ENCODE measurements around a stretch of chr22.

DNA sequence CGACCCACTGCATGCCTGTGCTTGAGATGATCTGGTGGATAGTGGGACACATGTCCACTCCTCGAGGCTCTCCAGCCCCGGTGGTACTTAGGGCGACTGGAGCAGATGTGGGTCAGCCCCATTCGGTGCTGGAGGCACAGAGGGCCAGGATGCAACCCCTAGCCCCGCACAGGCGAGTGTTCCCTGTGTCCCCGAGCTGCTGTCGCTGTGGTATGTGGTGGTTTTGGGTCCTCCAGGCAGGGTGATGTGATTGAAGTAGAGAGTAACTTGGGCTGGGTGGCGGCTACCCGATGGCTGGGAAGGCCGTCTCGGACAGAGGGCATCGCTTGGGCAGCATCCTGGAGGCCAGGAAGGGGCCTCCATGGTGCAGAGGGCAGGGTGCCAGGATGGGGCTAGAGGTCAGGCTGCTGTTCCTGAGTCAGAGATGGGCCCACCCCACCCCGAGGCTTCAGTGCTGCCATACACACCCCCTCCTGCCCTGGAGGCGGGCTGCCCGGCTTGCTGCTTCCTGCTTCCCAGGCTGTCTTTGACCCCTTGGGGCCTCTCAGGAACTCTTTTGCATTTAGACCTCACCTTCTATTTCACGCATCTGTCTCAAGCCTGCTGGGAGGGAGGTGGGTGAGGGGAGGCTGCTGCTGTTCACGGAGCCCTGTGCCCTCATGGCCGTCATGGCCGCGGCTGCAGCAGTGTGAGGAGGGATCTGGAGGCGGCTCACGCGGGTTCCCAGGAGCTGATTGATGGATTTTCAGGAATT is 6.7 kb upstream of the GRAMD4 start:
- PRO-cap, result no peak

DNA sequence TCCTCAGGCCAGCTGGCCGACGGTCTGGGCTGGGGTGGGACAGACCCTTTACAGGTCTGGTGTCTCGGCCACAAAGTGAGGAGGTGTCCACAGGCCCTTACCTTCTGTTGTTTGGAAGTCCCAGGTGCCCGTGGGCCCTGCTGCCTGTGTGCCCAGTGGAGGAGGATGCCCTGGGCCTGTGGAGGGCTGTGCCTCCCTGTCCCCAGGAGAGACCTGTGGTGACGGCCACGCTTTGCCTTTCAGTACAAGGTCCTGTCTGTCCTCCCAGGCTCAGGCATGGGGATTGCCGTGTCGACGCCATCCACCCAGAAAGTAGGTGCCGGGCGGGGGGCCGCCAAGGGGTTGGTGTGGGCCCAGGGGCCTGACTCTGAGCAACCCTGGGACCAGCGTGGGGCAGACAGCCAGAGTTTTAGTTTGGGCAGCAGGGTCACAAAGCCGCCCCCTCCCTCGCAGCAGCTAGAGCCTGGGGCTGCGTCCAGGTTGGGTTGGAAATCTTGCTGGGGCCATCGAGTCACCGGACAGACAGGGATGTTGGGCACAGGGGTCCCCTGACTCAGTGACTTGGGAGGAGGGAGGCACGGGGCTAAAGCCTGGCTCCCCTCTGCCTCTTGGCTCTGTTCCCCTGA is 56.3 kb downstream of the GRAMD4 start:
- PRO-cap, result no peak

- PRO-cap, result no peak
These were observed 58.7 kb downstream of the GRAMD4 start for GRCh38 chr22:46678527-46679557.

DNA sequence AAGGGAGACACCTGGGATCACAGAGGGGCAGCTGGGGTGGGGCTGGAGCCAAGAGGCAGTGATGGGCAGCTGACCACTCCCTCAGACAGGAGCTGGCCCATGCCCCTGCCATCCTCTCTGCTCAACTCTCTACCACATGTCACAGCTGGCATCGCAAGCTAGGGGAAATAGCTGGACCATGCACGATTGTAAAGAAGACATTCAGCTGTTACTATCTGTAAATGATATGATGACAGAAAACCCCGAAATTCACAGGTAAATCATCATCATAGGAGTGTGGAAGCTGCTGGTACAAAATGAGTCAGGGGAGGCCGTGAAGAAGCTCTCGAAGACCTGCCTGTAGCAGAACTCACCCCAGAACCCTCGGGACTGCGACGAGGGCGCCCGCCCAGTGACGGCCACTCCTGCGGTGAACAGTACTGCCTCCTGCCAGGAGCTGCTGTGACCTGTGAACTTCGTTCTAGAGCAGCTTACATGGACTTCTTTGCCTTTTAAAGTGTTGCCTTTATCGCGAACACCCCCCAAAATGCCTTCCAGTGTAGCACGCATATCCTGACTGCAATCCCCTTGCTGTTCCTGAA is 55.8 kb downstream of the CERK start:
- PRO-cap, result unidirectional peak, minus-strand start at position 126 of the sequence

- PRO-cap, result no peak
These were observed 30.5 kb downstream of the CERK start for GRCh38 chr22:46707435-46708160.

DNA sequence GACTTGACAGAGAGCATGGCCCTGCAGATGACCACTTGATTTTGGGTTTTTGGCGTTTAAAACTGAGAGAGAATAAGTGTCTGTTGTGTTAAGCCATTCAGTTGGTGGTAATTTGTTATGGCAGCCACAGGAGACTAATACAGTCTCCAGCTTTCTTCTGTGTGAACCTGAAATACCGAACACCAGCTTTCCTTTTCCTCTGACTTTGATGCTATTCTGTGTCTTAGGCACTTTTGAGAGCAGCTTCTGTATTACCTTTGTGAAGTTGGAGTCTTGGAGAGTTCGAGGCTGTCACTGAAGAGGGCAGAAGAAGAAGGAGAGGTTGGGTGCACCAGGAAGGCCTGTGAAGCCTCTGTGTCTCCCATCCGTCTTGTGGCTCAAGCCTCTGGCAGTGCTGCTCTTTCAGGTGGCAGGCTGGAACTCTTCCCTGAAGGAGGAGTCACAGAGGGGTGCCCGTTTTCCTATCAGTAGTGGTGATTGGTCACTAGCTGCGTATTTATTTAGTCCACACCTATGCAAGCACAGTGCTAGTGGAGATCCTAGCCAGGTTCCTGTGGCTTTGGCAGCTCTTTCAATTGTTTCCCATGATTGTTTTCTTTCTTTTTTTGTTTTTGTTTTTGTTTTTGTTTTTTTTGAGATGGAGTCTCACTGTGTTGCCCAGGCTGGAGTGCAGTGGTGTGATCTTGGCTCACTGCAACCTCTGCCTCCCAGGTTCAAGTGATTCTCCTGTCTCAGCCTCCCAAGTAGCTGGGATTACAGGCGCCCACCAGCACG is 2.6 kb downstream of the TBC1D22A start:
- PRO-cap, result no peak

- PRO-cap, result no peak
These were observed 12.1 kb downstream of the TBC1D22A start for GRCh38 chr22:46774355-46775217.

DNA sequence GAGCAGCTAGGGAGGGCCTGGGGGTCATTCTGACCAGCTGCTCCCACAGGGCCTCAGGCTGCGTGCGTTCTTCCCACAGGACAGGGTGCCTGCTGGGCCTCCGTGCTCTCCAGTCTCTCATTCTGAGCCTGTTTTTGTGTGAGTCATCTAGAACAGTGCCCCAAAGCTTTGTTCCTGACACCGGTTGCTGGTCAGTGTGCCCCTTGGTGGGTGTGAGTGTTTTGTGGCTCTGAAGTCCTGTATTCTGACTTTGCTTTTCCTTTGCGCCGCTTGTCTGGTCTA is 275.9 kb downstream of the TBC1D22A start:
- PRO-cap, result no peak

GRCh38 chr22:47041696-47042314 is 279.4 kb downstream of the TBC1D22A start:
- PRO-cap, result no peak

DNA sequence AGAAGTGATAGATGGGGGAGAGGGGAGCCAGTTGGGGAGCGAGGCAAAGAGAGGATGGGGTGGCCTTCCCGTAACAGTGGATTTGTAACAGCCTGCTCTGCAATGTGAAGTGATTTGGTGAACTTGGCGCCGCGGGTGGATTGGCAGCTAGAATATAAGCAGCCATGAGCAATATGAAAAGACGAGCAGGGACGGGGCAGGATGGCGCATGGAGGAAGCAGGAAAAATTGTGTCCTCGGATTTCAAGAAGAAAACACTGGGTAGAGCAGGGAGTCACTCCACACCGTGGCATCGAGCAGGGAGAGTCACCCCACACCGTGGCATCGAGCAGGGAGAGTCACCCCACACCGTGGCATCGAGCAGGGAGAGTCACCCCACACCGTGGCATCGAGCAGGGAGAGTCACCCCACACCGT is 354.6 kb downstream of the TBC1D22A start:
- PRO-cap, result no peak

- PRO-cap, result no peak
These were observed 373.1 kb downstream of the TBC1D22A start for GRCh38 chr22:47135485-47136008.

DNA sequence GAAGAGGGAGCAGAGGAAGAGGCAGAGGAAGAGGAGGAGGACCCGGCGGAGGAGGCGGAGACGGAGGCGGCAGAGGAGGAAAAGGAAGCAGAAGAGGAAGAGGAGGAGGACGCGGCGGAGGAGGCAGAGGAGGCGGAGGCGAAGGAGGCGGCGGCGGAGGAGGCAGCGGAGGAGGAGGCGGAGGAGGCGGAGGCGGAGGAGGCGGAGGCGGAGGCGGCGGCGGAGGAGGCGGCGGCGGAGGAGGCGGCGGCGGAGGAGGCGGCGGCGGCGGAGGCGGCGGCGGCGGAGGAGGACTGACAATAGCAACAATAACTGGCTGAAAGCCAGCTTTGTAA is 616.6 kb downstream of the TBC1D22A start:
- PRO-cap, result no peak

- PRO-cap, result no peak
These were observed 724.4 kb downstream of the TBC1D22A start for GRCh38 chr22:47486836-47487250.

DNA sequence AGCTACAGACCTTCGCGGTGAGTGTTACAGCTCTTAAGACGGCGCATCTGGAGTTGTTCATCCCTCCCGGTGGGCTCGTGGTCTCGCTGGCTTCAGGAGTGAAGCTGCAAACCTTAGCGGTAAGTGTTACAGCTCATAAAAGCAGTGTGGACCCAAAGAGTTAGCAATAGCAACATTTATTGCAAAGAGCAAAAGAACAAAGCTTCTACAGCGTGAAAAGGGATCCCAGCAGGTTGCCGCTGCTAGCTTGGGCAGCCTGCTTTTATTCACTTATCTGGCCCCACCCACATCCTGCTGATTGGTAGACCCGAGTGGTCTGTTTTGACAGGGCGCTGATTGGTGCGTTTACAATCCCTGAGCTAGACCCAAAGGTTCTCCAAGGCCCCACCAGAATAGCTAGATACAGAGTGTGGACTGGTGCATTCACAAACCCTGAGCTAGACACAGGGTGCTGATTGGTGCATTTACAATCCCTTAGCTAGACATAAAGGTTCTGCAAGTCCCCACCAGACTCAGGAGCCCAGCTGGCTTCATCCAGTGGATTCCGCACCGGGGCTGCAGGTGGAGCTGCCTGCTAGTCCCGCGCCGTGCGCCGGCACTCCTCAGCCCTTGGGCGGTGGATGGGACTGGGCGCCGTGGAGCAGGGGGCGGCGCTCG is 725.4 kb downstream of the TBC1D22A start:
- PRO-cap, result no peak

DNA sequence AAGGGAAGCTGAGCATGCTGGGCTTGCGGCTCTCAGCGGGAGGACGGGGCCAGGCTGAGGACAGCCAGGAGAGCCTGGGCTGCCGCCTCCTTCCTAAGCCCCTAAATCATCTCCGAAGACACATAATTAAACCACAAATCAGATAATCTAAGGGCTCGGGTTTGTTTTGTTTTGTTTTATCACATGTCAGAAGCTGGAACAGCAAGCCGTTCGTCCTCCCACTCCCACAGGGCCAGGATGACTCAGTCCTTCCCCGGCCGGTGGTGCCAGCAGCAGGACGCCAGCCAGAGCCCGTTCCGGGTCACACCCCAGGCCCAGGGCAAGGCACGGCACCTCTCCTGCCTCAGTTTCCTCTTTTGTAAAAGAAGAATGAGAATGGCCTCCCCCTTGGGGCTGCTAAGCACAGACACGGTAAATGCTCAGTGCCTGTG is 399.3 kb upstream of the TAFA5 start:
- PRO-cap, result no peak

GRCh38 chr22:48225553-48225916 is 263.8 kb upstream of the TAFA5 start:
- PRO-cap, result no peak

- PRO-cap, result no peak
These were observed 685 bp downstream of the TAFA5 start for GRCh38 chr22:48489912-48490563.

GRCh38 chr22:48491669-48492107 is 2.3 kb downstream of the TAFA5 start:
- PRO-cap, result no peak

GRCh38 chr22:48696010-48696316 is 206.6 kb downstream of the TAFA5 start:
- PRO-cap, result no peak

- PRO-cap, result no peak
These were observed 526.9 kb downstream of the TAFA5 start for GRCh38 chr22:49016244-49016708.

Data from osteocyte (in vitro differentiated cells).